Left cardiac atrium (tissue), 1 donor: ENCODE measurements around a stretch of chr17.

DNA sequence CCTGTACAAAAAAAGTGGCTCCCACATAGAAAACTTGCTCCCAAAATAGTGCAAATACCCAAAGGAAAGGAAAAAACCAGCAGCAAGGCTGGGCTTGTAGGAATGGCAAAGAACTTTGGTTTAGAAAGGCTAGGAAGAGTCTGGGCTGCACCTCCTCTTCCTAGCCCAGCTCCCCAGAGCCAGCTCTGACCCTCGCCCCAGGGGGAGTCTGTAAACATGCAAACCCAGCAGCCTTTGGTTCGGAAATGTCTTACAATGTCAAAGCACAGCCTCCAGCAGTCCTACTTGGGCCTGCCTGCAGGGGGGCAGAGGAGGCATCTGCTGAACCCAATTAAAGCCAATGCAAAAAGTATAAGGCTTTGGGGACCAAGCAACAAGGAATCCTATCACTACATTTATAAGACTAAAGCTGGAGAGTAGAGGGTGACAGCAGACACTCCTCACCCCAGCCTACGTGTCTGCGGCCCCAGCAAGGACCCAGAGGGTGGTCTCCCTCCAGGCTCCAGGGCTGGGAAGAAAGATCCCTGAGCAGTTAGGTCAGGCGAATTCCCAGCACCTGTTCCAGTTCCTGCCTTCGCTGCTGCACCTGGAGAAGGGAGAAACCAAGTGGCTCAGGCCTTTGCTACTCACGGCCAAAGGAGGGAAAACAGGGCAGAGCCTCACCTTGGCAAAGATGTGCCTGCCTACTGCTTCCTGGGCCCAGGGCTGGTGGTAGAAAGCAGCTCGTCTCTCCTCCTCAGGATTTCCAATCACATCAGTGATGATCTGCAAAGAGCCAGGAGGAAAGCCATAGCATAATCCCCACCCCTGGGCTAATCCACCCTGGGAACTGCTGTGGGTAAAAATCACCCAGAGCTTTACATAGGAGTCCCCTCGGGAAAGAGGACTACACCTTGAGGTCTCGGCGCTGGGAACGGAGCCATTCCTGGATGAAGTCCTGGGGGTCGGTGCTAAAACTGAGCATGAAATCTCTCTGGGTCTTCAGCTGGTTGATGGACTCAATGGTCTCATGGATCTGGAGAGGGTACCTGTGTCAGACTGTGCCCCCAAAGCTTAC is 5.3 kb upstream of the FTSJ3 start:
- PRO-cap = no peak

DNA sequence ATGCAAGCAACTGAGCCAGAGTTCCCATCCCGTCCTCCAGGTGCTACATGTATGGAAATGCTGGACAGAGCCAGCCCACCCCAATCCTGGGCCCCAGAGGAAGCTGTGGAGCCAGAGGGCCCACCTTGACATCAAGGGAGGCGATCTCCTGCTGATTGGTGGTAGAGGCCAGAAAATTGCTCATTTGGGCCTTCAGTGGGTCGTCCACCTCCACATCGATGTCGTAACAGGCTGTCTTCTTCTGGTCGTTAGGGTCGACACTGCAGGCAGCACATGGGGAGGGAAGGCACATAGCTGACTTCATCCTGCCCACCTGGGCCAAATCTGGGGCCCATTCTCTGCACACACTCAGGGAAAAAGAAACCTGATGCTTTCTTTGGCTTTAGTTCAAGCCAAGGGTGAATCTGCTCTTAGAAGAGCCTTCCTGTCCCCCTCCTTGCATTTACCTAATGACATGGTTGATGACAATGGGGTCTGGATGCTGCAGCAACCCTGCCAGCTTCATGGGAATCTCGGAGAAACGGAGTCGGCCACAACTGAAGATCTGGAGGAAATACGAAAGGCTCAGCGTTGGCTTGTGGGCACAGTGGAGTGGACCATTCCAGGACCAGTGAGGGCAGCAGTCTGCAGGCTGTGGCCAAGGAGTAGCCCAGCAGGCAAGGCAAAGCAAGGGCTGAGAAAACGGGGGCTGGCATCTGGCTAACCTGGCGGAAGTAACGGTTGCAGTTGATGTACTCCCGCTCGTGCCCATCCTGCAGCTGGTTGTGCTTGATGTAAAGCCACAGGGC is 6.2 kb upstream of the FTSJ3 start:
- PRO-cap = no peak

- PRO-cap = no peak
These were observed 1.7 kb downstream of the CD79B start for GRCh38 chr17:63930343-63930876.

- PRO-cap = no peak
These were observed 8.9 kb upstream of the PRR29 start for GRCh38 chr17:63988985-63989978.

DNA sequence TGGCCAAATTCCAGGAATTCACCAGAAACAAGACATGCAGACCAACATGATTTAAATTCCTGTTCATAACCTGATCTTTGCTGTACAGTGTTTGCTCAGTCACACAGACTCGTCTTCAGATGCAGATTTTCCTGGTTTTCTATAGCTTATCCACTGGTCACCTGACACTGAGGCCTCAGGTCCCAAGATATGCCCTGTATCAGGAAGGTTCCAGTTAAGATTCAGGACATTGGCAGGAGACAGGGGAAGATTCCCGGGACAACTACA is 47.4 kb downstream of the ERN1 start:
- PRO-cap = no peak

GRCh38 chr17:64090982-64091598 is 38.9 kb downstream of the ERN1 start:
- PRO-cap = no peak

DNA sequence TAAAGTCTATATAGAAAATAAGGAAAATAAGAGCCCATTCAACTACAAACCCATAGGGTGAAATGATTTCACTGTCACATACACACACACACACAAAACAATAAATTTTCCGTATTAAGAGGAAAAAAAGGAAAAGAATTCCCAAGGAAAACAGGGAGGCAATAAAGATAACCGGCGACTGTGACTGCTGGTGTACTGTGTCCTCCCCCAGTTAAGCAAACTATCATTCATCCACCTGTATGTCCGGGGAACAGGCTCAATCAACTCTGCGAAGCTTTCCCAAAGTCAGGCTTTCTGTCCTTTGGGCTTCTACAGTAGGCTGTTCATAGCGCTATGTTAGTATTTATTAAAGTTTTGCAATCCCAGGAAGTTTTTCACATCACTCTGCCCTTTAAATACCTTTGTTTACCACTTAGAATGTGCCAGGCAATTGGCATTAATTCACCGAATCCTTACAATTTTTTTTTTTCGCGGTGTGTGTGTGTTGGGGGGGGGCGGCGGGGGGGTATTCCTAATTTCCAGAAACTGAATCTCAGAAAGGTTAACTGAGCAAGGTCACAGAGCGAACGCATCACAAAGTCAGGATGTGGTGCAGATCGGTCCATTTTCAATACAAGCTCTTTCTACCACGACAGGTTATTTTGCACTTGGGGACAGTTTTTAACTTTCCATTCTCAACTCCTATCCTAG is 15.2 kb upstream of the ERN1 start:
- PRO-cap = no peak

DNA sequence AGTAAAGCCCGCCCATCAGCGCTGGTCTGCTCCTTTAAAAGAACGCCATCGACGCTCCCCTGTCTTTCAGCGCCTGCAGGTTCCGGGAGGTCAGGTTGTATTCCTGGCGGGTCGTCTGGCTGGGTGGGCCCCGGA is 15.8 kb upstream of the ERN1 start:
- PRO-cap = bidirectional peak, plus-strand start at position 64 of the sequence, minus-strand start outside the sequence

DNA sequence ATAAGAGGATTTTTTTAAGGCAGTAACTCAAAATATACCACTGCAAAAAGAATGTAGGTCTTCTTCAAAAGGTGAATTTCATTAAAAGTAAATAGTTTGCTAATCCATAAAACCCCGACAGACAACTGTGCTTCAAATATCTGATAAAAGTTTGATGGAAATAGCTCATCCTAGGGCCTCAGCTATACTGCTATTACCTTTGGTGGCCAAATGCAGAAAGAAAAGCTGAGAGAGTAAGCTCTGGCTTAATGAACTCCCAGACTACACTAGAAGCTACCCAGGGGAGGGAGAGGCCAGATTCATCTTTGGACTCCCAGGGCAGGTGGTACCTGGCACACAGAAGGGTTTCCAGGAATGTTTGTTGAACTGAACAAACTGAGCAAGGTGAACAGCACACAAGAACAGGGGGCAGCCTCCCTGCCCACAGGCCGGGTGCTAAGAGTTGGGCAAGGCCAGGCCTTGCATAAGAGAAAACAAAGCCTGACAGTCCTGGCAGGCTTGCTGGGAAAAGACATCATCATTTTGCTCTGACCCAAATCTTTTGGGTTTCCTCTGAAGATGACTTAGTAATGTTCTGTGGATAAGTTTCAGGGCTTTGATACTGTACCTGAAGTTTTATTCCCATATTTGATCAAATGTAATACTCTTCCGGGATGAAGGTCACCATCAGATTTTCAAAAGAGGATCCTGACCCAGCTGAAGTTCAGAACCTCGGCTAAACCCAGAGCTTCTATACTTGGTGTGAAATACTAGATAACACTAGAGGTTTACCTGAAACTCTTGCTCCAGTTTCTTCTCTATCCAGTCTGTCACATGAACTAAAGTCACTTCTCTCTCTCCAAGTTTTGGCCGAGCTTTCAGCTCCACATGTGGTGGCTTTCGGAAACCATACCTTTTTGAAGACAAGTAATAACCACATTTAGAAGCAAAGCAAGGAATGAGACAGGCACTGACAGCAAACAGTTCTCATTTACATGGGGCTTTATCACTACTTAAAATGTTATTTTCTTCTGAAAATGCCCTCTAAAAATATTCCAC is 20.4 kb upstream of the ERN1 start:
- PRO-cap = no peak

- PRO-cap = no peak
These were observed 61.1 kb downstream of the PECAM1 start for GRCh38 chr17:64329528-64330085.

GRCh38 chr17:64331909-64332542 is 58.6 kb downstream of the PECAM1 start:
- PRO-cap = no peak

DNA sequence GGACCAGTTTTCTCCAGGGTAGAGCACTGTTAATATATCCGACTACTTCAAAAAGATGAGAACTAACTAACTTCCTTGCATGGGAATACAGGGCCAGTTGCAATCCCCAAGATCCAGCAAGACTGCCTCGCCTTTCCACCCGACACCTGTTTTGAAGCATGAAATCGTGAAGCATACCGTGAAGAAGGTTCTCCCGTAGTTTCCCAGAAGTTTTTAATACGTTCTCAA is 710 bp downstream of the POLG2 start:
- PRO-cap = no peak

- PRO-cap = no peak
These were observed 1.3 kb upstream of the POLG2 start for GRCh38 chr17:64497991-64498685.

DNA sequence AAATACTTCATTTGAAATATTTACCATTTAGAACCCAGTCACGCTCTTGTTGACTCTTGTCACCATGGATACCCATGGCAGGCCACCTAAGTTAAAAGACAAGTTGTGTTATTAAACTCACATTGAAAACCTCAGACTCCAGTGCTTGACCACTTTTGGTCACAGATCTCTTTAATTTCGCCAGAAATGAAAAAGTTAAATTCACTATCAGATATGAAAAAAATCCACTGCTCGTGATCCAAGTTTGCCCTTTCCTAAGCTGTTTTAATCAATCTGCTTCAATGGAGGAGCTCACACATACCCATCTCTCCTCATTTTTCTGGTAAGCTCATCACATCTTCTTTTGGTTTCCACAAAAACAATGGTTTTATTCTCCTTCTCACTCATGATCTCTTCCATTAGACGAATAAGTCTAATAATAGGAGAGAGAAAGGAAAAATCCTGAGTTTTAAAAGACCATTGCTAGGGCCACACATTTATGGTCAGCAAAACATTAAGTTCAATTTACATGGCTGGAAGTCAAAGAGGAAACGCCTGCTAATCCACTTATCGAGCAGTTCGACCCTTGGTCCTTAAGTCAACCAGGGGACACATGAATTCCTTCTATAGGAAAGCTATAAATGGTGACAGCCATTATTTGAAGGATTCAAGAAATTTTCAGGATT is 3.8 kb downstream of the DDX5 start:
- PRO-cap = no peak

DNA sequence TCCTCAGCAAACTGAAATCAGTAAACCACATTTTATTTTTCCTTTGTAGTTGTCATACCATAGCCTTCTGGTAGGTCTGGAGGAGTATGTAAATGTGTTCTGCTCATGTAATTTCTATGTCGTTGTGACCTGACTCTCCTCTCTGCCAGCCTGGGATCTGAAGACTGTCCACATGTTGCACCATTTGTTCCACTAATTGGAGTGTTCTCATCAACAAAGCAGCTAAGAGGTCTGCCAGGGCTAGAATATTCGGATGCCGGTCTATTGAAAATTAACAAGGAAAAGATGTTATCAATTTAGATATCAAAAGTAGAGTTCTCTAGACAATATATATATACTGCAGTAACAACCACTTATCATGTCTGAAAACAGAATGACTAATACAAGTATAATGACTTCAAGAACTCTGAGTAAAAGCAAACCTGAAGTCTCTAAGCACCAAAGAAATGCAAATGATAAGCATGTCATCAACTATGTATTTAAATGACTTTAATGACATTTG is 74.0 kb downstream of the CEP95 start:
- PRO-cap = no peak

DNA sequence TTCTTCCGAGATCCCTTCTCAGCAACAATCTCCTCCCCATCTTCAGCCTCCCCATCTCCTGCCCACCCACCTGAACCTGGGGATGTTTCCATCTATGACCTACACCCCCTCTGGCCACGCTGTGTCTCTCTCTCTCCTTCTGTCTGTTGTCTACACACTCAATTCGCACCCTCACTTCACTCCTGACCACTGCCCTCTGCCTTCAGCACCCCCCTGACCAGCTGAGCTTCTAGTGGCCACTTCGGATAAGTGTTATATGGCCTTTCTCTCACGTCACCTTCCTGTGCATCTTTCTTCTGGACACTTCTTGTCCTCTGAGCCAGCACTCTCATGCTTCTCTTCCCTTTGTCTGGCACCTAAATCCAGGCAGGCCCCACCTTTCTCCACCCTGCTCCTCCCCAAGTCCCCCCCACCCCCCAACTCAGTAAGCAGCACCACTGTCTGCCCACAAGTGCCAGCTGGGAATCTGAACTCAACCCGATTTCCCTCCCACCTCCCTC is 113.2 kb upstream of the SMURF2 start:
- PRO-cap = no peak

GRCh38 chr17:64786145-64786787 is 124.2 kb upstream of the SMURF2 start:
- PRO-cap = no peak

DNA sequence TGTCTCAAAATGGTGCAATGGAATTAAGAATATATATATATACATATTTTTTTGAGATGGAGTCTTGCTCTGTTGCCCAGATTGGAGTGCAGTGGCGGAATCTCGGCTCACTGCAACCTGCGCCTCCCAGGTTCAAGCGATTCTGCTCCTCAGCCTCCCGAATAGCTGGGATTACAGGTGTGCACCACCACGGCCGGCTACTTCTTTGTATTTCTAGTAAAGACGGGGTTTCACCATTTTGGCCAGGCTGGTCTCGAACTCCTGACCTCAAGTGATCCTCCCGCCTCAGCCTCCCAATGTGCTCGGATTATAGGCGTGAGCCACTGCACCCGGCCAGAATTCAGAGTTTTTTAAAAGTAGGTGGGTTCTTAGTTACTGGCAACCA is 40.2 kb downstream of the GNA13 start:
- PRO-cap = no peak

DNA sequence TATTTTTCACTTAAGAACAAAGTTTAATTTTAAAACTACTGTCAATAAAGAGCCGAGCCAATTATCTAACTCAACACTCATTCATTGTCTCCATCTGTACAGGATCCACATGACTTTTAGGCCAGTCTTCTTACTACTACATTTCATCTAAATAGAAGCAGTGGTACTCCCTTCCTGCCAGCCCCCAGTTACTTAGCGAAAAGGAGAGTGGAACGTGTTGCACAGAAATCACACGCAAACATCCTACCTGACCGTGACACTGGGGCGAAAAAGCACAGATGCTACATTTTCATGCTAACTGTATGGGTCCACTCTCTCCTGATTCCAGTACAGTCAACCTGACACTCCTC is 1.2 kb downstream of the GNA13 start:
- PRO-cap = no peak

GRCh38 chr17:65164164-65164780 is 27.1 kb downstream of the RGS9 start:
- PRO-cap = no peak